Cardiac septum (tissue), 1 donor: ENCODE measurements around a stretch of chr9.

DNA sequence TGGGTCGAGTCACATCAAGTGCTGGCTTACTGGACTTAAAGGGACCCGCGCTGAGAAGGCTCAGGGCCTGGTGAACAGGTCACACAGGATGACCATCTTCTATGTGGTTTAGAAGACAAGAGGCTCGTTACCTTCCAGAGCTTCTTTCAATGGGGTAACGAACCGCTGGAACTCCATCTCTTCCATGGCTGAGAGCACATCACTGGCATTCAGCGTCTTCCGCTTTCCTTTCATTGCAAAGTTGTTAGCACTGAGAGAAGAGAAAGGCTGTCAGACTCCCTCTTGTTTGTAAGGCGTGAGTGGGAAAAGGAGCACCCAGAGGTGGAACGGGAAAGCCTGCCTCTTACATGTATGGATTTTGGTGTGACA, 1.0 kb downstream of the POLE3 start:
- PRO-cap = no peak

- PRO-cap = no peak
Measured at GRCh38 chr9:113416190-113416845, 5.8 kb downstream of the C9orf43 start.

DNA sequence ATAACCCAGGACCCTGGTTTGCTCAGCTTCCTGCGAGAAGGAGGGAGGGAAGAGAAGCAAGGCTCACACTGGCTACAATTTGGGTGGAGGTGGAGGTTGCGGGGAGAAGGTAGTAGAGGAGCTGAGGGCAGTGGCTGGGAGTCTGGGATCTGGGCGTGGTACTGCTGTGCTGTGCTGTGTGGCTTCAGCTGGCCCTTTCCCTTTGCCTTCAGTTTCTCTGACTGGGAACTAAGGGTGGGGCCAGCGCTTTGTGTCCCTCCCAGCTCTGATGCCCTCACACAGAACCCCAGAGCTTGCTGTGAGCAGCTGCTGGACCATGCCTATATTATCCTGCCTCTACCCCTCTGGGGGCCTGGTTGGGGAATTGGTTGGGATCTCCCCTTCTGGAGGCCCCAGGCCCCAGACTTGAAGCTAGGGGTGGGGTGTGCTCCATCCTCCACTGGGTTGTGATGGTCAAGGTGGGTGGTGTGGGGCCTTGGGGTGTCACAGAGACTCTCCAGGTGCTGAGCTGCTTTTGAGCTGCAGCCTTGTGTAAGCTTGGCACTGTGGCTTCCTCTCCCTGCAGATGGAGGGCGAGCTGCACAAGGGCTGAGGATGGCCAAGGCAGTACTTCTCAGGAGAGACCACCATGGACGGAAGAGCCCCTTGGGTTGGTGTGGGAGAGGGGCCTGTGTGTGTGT, 61.1 kb downstream of the RGS3 start:
- PRO-cap = no peak

- PRO-cap = no peak
Measured at GRCh38 chr9:113583612-113584273, 120.2 kb downstream of the RGS3 start.

GRCh38 chr9:113933091-113933602, 57.0 kb downstream of the ZNF618 start:
- PRO-cap = no peak

- PRO-cap = no peak
Measured at GRCh38 chr9:113992525-113992969, 85.6 kb downstream of the AMBP start.

DNA sequence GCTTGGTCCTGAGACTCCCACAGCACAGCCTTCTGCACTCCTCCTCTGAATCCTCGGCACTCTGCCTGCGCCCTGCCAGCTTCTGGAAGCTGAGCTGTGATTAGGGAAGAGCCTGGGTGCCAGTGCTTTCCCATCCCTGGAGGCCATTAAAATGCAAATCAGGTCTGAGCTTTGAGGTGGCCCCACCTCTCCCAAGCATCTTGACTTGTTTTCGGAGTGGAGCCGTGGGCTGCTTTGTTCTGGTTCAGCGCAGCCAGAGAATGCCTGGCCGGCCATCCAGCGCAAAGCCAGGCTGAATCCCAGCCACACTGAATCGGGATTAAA, 40.0 kb downstream of the AMBP start:
- PRO-cap = no peak

- PRO-cap = no peak
Measured at GRCh38 chr9:114118104-114118478, 19.0 kb upstream of the KIF12 start.

DNA sequence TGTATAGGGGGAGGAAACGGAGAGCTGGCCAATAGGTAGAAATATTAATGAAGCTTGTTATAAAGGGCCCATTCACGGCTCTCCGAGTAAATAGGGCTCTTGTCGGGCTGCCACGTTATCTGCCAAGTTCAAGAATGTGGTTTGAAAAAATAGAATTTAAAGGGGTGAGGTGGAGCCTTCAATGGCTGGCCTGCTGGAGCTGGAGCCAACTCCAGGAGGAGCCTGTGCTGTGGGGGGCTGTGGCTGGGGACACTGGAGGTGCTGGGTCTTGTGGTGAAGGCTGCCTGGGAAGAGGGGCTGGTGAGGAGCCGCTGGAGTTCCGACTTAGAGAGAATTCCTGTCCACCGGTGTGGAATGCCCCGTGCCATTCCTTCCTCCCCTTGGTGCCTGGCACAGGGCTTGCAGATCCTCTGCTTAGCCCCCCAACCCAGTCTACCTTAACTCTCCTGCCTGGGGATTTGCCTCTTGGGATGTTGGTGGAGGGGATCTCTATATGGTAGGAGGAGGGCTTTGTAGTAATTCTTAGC, 19.4 kb upstream of the KIF12 start:
- PRO-cap = no peak

- PRO-cap = no peak
Measured at GRCh38 chr9:114155855-114156320, 551 bp downstream of the COL27A1 start.

DNA sequence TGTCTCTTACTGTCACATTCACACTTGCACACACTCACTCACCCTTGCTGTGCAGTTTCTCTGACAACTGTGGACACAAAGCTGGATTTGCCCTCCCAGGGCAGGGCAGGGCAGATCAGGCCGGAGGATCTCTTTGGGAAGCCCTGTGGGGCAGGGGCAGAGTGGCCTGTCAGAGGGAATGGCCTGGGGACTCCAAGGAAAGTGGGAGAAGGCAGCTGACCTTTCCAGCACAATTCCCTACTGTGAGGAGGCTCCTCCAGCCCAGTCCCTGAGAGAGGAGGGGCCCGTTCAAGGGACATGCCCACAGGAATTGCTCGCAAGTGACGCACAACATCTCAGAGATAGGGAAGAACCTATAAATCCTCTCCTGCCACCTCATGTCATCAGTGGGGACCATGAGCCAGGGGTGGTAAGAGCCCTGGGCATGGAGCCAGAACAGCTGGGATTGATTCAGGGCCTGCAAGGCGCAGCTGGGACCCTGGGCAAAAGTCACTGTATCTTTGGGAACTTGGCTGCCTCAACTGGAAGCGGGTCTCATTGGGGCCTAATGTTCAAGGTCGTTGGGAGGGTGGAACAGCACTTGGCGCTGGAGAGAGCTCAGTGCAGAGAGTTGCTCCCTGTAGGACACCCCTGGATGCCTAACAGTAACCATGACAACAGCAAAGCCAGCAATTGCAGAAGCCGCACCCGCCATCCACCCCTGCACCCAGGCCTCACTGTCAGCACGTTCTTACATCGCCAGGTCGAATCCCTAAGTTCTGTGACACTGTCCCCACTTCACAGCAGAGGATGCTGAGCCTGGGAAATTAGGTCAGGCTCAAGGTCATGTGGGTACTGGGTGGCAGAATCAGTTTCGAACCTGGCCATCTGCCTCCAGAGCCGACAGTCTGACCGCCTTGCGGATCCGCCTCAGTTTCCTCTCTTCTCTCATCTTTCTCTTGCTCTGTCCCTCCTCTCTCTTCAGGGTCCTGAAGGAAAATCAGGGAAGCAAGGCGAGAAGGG, 41.3 kb upstream of the ORM1 start:
- PRO-cap = no peak

GRCh38 chr9:114328165-114328769, 1.4 kb upstream of the ORM2 start:
- PRO-cap = no peak

DNA sequence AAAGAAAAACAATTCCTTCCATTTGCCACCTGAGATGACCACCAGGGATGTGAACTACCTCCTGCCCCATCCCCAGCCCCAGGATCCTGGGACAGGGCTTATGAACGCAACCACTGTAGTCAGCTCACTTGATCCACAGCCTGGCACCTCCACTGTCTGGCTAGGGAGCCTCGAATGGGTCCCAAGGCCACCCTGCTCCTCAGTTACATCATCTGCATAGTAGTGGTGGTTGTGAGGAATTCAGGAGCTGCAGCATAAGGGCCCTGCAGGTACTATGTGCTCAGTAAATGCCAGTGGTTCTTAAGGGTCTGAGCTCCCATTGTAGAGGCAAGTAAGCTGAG, 2.8 kb downstream of the ORM2 start:
- PRO-cap = no peak

DNA sequence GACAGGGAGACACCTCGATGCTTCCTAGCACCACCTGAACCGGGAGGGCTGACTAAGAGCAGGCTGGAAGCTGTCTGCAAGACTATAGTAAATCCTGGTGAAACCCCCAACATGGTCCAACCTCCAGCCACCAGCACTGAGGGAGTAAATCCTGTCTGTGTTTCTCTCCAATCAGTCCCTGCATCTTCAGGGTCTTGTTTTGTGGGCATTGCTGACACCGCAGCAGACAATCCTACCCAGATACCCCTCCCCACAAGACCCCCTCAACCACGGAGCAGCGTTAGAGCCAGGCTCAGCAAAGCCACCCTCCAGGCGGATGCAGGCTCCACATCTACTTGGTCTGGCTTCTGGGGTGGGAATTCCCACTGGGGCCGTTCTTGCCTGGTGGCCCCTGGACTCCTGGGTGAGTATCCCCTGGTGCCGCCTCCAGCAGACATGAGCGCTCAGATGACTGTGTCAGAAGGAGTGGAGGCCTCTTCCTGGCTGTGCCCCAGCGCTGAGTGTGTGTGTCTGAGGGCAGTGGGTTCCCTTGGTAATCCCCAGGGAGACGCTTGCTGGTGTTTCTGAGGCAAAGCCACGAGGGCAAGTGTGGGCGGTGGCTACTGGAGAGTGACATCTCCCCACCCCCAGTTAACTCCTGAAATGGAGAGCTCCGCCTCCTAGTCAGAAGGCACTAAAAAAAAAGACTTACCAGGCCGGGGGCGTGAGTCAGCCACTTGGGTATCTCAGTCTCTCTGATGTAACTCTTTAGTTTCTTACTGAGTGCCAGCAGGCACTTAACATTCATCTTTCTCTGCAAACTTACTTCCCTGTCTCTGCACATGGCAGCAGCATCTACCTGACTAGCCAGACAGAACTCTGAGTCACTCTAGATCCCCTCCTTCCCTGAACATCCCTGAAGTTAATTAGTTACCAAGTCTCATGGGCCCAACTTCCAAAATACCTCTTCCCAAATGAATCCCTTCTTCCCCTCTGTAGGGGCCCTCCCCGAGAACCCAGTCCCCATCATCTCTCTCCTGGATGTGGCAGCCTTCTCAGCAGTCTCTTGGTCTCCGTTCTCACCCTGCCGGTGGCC, 19.2 kb downstream of the ORM2 start:
- PRO-cap = no peak

- PRO-cap = no peak
Measured at GRCh38 chr9:114363458-114363882, 24.3 kb downstream of the AKNA start.

DNA sequence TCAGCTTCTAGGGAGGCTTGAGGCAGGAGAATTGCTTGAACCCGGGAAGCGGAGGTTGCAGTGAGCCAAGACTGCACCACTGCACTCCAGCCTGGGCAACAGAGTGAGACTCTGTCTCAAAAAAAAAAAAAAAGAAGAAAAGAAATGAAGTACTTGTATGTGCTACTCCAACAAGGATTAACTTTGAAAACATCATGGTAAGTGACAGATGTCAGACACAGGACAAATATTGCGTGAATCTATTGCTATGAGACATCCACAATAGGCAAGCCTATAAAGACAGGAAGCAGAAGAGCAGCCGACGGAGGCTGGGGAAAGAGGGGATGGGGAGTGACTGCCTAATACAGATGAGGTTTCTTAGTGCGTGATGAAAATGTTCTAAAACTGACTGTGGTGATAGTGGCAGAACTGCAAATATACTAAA, 21.6 kb downstream of the AKNA start:
- PRO-cap = no peak

DNA sequence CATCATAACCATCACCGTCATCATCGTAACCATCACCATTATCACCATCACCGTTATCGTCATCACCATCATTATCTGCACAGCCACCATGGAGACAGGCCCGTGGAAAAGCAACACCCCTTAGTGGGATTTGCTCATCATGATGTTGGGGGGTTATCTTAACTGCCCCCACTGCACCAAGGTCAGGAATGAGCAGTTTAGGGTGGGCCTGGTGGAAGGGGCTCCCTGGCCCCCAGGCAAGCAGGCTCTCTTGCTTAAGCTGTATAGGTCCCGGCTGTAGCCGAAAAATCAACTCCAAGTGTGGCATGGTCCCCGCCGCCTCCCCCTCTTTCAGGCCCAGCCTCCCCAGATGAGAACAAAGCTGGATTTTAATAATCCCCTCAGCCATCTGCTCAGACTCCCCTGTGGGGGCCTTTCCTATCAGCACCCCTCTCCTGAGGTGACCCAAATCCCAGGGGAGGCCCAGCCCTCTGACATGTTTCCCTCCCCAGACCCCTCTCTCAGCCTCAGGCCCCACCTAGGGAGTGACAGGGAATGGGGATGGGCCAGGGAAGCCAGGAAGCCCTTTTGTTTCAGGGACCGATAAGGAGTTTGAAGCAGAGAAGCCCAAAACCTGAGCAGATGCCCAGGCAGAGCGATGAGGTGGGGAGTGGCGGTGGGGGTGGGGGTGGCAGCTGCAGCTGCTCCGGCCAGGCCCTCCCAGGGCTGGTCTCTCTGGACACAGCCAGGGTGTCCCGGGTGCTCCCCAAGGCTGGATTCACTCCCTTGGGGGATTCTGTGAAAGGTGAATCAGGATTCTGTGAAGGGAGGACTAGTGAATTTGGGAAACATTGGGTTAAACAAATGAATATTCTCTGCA, 17.7 kb downstream of the AKNA start:
- PRO-cap = no peak

DNA sequence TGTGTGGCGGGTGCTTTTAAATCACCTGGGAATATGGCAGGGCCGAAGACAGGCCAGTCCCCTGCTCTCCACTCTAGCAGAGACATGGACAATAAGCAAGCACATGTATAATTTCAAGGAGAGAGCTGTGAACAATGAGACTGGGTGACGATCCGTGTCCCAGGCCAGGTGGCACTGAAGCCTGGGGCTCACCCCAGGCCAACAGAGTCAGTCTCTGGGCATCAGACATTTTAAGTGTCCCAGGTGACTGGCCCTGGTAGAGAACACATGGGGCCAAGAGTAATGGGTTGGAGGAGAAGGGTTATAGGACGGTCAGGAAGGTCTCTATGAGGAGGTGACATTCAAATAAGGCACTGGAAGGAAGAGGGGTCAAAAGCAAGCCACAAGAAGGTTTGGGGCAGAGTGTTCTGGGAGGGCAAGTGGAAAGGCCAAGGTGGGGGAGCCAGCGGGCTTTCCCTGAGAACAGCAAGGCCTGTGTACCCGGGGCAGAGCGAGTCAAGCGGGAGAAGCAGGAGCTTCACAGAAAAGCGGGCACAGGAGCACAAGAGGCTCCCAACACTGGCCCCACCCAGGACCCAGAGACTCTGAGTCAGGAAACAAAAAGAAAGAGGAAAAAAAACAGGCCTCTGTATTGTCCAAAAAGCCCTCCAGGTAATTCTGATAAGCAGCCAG, 1.1 kb upstream of the AKNA start:
- PRO-cap = no peak

GRCh38 chr9:114505822-114506260, 568 bp upstream of the WHRN start:
- PRO-cap = no peak

DNA sequence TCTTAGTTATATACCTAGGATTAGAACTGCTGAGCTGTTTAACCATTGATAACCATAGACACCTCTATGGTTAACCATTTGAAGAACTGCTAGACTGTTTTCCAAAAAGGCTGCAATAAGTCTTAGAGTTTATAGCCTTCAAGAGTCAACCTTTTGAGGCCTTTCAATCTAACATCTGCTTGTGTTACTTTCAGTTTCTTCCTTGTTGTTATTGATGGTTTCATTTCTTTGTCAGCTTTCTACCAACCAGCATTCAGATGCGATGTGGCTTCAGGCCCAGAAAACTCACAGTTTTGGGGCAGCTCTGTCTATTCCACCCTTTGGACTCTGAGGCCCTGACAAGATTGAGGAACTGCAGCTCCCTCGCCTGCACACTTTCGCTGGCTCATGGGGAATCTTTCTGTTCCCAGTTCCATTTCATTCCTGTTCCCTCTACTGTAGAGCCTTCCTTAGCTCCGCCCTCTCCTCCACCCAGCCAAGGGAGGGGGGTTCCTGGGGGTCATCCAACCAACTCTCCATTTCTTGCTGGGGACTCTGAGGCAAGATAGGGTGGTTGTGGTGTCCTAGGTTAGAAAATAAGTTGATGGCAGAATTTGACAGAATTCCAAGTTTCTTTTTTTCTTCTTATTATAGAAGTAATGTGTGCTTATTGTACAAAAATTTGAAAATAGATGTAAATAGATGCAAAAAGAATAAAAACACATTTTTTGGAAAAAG, 13.4 kb upstream of the WHRN start:
- PRO-cap = no peak